Smooth muscle cell (in vitro differentiated cells): ENCODE measurements around a stretch of chr1.

DNA sequence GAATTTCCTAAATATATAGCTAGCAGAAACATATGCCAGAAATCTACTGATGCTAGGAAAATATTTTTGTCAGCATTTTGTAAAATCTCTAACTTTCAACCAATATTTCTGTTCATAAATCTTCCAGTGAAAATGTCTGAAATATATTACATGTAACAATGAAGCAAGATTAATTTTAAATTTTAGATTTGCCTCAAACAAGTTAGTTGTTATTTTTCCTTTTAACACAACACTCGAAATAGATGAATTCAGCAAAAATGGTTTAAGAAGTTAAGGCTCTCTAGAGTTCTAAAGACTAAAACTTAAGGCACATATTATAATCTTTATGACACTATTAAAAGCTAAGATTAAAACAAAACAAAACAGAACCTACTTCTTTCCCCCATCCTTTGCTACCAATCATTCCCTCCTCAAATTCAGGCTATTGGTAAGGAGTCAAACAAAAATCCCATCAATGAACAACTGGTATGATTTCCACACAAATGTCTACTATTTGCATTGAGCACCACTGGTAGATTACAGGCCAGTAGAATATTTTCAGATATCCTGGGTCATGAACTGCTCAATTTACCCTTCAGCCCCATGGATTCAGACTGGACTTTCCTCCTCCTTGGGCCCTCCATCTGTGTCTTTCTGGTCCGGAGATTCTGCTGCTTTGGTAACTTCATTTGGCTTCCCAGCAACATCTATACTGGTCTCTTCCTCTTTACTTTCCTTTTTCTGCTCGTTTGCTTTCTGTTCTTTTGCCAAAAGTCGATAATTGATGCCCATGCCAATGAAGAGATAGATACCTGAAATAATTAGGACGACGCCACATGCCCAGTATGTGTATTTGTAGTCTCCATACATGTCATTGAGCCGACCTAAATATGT lies 42.5 kb downstream of the SLC16A1 start:
- RAMPAGE, long total RNA, result no peak

DNA sequence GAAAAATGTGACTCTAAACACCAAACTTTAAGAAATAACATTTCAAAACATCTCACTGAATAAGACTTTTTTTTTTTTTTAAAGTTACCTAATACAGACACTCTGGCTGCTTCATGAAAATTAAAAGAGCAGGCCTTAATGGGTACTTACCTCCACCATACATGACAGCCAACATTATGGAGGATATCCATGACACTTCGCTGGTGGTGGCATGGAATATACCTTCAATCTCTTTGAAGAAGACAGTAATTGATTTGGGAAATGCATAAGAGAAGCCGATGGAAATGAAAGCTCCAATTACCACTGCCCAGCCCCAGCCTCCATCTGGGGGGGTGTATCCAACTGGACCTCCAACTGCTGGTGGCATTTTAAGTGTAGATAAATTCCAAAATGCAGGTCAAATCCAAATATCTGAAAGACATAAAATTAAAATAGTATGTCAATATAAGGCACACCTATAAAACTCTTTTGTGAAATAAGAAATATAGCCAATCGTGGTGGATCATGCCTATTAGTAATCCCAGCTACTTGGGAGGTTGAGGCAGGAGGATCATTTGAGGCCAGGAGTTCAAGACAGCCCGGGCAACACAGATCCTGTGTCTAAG lies 27.0 kb downstream of the SLC16A1 start:
- RAMPAGE, long total RNA, result no peak

GRCh38 chr1:113027013-113027988 lies 45.7 kb upstream of the LRIG2 start:
- RAMPAGE, long total RNA, result no peak

DNA sequence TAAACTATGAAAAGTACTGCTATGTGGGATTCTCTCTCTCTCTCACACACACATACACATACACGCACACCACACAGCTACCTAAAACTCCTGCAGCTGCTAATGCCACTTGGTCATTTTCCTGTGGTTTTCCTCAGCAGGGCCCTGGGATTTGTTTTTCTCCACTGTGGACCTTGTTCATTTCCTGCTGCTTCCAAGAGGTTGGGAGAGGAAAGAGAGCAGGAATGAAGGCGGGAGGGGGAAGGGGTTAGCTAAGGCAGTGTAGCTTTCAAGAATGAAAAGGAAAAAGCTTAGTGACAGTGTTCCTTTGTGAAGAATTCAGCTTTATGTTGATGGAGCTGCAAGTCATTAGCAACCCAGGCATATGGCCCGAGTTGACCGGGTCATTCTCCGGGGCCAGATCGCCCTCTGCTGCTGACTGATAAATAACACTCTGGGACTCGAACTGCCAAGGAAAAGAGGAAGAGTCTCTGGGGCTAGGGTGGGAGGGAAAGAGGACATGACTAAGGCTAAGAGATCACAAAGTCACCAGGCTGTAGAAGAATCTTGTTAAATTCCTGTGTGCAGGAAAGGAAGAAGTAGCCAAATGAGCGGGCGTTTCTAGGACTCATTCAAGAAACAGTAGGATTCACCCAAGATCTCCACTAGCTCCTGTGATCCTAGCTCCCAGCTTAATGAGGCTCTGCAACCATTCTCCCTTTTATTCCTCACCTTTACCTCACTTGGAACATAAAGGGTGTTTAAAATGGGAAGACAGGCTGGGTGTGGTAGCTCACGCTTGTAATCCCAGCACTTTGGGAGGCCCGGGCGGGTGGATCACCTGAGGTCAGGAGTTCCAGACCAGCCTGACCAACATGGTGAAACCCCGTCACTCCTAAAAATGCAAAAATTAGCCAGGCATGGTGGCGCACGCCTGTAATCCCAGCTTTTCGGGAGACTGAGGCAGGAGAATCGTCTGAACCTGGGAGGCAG lies 30.3 kb upstream of the LRIG2 start:
- RAMPAGE, long total RNA, result no peak

GRCh38 chr1:113191270-113192300 lies 118.6 kb downstream of the LRIG2 start:
- RAMPAGE, long total RNA, result no peak

DNA sequence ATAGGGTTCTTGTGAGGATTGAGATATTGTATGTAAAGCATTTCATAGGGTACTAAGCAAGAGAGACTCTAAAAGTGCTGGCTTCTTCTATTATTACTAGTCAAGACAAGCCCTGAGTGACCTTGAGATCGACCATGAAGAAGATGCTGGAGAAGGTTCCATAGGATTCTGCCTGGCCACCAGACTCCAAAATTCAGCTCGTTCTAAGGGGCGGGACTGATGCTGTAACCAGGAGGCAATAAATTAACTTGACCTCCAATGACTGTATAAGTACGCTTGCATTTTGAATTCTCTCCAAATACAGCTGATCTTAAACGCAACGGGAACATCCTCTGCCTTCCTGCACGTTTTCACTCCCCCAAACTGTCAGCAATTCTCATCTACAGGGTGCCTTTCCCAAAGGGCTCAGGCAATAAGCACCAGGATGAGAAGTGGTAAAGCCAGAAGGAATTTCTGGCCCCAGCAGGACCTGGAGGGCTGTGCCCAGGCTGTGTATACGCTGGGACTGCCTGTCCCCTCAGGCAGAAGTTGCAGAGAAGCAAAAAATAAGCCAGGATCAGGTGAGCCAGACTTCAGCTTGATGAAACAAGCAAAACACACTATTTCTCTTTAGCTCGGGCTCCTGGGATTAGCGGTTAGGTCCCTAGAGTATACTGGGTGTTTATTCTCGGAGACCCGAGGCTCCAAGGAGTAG lies 124.8 kb downstream of the LRIG2 start:
- RAMPAGE, long total RNA, result no peak

DNA sequence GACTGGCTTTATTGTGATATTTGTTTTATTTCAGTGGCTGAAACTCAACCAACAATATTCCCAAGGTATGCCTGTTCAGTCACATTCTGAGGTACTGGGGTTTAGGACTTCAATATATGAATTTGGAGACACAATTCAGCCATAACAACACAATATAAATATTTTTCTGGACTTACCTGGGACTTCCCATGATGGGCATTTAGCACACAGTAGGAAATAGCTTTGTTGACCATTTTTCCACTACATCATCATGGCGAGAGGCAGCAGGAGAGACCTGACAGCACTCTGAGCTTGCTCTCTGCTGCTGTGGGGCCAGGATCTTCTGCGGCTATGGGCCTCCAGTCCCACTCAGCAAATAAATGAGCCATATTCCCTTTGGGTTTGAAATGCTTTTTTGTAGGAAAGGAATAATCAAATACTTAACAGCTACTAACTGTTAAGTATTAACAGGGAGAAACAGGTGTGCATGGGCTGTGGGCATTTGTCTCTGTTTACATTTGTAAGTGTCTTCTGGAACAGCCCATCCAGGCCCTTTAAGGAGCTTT lies 133.0 kb downstream of the LRIG2 start:
- RAMPAGE, long total RNA, result no peak

DNA sequence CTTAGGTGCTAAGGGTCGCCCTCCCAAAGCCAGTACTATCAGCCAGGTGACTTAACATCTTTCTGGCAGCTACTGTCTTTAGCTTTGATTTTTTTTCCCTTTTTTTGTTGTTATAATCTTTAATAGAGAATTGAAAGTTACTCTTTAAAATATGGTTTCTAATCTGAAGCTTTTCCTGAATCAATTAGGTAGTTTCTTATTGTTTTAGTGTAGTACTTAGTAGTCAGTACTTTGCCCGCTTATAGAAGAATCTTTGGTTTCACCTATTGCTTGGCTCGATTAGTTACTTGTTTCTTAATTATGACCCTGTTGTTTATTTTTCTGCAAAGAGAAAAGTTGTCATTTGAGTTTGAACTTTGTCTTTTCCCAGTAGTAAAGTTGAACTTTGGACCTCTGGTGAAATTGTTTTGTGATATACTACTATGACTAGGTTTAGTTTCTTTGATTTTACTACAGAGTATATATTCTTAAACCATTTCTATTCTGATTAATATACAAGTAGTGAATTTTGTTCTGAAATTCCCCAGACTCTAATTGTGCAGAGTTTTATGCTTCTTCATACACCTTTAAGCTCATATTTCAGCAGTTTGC lies 3.9 kb downstream of the MAGI3 start:
- RAMPAGE, long total RNA, result no peak

DNA sequence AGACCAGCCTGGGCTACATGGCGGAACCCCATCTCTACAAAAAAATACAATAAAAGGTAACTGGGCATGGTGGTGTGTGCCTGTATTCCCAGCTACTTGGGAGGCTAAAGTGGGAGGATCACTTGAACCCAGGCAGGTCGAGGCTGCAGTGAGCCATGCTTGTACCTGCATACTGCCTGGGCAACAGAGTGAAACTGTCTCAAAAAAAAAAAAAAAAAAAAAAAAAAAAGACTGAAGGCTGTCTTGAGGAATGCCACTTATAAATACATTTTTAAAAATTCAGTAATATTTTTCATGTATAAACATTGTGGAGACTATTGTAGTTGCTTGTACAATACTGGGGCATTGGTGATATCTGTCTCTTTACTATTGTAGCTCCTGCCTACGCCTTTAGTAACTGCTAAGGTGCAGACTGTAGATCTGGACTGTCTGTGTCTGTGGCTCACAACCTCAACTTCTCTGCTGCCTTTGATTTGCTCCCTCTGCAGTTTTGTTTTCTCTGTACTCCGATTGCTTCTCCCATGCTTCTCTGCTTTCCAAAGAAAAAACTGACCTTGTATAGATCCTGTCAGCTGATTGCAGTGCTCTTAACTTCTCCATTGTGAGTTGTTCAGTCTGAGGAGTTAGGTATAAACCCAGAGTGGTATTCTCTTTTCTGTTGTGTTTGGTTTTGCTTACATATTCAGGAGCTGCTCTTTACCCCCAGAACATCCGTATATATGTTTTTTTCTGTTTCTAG lies 15.1 kb downstream of the MAGI3 start:
- RAMPAGE, long total RNA, result no peak

GRCh38 chr1:113557440-113558071 lies 167.2 kb downstream of the MAGI3 start:
- RAMPAGE, long total RNA, result no peak

GRCh38 chr1:113658814-113659526 lies 100.3 kb downstream of the PHTF1 start:
- RAMPAGE, long total RNA, result no peak

DNA sequence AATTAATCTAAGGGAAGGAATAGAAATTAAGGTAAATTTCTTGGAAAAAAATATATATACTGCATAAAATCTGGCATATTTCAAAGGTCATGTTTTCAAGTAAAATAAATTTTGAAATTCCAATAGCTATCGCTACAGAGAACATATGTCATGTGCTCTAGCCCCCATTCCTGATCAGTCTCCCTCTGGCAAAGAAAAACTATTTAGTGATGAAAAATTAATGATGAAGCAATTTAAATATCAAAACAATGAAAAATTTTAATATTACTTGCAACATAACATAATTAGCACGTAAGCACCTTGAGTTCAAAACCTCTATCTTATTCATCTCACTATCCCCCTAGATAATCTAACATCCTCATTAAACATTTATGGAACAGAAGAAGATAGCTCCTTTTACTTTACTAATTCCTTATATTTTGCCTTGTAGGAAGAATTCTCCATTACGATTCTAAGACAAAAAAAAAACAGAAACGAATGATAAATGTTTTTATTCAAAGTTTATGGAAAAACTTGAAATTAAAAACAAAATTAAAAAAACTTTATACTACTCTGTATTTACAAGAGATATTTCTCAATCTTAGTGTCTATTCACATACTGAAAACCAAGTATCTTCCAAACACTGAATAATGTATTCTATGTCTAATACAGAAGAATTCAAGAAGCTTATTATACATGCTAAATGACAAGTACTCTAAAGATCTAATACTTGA lies 59.3 kb downstream of the PHTF1 start:
- RAMPAGE, long total RNA, result no peak

GRCh38 chr1:113719426-113719971 lies 39.8 kb downstream of the PHTF1 start:
- RAMPAGE, long total RNA, result no peak

DNA sequence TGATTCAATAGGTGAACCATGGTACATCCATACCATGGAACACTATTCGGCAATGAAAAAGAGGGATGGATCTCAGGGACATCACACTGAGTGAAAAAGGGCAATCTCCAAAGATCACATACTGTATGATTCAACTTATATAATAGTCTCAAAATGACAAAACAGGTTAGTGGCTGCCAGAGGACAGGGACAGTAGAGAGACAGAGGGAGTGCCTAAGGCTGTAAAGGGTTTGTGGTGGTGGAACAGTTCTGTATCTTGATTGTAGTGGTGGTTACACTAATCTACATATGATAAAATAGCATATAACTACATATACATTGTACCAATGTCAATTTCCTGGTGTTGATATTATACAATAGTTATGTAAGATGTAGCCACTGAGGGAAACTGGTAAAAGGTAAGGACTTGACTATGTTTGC lies 3.7 kb downstream of the RSBN1 start:
- RAMPAGE, long total RNA, result no peak

- RAMPAGE, long total RNA, result no peak
Measured at GRCh38 chr1:113886478-113886774, 955 bp downstream of the BCL2L15 start.

DNA sequence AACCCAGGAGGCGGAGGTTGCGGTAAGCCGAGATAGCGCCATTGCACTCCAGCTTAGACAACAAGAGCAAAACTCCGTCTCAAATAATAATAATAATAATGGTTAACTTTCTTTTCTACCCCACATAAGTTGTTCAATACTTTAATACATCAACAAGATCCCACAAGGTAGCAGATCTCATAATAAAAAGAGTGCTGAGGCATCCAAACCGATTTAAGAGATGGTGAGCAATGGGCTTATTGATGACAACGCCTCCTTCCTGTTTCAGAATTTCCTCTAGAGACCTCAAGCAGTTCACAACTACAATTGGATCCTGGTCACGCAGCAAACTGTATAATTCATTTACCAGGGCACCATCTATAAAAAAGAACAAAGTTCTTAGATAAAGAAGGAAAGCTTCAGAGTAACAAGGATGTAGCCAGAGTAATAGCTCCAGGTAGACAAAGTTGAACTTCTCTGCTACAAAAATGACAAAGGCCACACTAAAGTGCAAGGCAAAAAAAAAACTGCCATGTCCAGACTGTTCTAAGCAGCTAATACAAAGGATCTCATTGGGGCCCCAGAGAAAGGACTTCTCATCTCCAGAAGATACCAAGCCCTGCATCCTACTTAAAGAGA lies 3.5 kb downstream of the AP4B1 start:
- RAMPAGE, long total RNA, result no peak

DNA sequence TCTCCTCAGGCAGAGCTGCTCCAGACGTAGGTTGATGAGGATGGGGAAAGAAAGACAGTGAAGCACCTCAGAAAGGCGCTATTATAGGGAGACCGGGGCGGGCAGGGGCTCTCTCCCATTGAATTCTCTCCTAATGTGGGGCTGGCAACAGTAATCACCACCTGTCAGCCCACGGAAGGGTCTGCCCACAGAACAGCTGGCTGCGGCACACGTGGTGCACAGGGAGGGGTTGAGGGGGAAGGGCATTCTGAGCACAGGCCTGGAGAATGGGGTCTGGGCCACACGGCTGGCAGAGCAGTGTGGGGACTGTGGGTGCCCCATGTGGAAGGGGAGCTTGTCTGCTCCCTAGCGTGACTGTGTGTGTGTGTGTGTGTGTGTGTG lies 4.1 kb downstream of the OLFML3 start:
- RAMPAGE, long total RNA, result no peak

GRCh38 chr1:114151942-114153352 lies 1.2 kb downstream of the SYT6 start:
- RAMPAGE, long total RNA, result no peak

- RAMPAGE, long total RNA, result no peak
Measured at GRCh38 chr1:114414259-114414952, 96.6 kb downstream of the TRIM33 start.

DNA sequence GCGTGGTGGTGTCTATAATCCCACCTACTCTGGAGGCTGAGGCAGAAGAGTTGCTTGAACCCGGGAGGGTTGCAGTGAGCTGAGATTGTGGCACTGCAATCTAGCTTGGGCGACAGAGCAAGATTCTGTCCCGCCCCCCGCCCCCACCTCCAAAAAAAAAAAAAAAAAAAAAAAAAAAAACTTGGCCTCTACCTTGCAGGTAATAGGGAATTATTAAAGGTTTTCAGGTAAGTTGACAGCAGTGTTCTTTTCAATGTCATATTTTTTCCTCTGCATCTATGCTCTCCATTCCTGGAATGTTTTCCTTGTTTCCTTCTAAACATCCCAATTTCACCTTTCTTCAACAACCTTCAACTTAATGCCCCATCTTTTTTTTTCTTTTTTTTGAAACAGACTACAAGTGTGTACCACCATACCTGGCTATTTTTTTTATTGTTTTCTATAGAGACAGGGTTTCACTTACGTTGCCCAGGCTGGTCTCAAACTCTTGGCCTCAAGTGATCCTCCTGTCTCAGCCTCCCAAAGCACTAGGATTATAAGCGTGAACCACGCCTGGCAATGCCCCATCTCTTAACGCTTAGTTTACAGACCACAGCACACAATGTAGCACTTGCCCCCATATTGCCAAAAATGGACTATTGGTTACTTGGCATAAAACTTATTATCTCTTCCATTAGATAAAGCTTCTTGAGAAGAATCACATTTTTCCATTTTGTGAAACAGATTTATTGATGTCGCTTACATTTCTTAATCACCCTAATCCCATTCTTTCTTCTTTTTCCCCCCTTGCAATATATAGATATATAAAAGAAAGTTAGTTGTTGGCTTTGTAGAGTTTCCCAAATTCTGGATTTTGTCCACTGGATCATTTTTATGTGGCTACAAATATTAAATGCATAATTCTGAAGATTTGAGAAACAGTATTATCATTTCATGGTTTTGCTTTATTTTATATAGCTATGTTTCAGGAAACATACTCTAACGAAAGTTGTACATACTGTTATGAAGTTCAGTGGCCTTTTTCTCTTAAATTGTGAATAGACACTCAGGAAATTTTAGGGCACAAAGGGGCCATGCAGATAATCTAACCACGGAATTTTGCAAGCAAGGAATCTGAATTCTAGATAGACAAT lies 8.1 kb downstream of the BCAS2 start:
- RAMPAGE, long total RNA, result no peak